K562 (cell line): ENCODE measurements around a stretch of chr13.

GRCh38 chr13:77112781-77113693, 86.1 kb upstream of the FBXL3 start:
- RAMPAGE, long total RNA, result no peak
- RRBS, result no CpG with 5 or more reads among the region's 2 CpGs
PRO-cap:
- standard, result no peak
- CoPRO, capped RNA only, 2 experiments, result no peak in any of the 2 experiments
- CoPRO, capped and uncapped RNA, 2 experiments, result no peak in any of the 2 experiments
- CoPRO, uncapped RNA only, 2 experiments, result no peak in any of the 2 experiments
CAGE:
- cytosol, long polyA plus RNA, result no peak
- long polyA plus RNA, result no peak
- nucleolus, long total RNA, result no peak
- nucleus, long polyA plus RNA, result no peak

- RAMPAGE, long total RNA, result no peak
- RRBS, result no CpG with 5 or more reads among the region's 7 CpGs
PRO-cap:
- standard, result no peak
- CoPRO, capped RNA only, 2 experiments, result no peak in any of the 2 experiments
- CoPRO, capped and uncapped RNA, 2 experiments, result no peak in any of the 2 experiments
- CoPRO, uncapped RNA only, 2 experiments, result no peak in any of the 2 experiments
CAGE:
- cytosol, long polyA plus RNA, result no peak
- long polyA plus RNA, result no peak
- nucleolus, long total RNA, result no peak
- nucleus, long polyA plus RNA, result no peak
These were observed 1.7 kb upstream of the SCEL start for GRCh38 chr13:77533657-77534333.

DNA sequence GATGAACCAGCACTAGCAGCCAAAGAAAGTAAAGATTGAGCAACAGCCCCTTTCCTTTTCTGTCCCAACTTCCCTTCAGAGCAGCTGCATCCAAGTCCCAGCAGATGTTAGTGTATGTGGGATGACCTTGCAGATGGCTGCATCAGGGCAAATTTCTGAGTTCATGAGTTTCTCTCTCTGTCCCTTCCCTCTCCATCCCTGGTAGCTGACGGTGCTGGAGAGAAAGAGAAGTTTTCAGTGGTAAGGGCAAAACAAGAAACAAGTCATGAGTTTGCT, 183.6 kb upstream of the EDNRB start:
- RAMPAGE, long total RNA, result no peak
- RRBS, result no CpG with 5 or more reads among the region's 1 CpG
PRO-cap:
- standard, result no peak
- CoPRO, capped RNA only, 2 experiments, result no peak in any of the 2 experiments
- CoPRO, capped and uncapped RNA, 2 experiments, result no peak in any of the 2 experiments
- CoPRO, uncapped RNA only, 2 experiments, result no peak in any of the 2 experiments
CAGE:
- cytosol, long polyA plus RNA, result no peak
- long polyA plus RNA, result no peak
- nucleolus, long total RNA, result no peak
- nucleus, long polyA plus RNA, result no peak

GRCh38 chr13:78657619-78657993, 1.3 kb downstream of the OBI1 start:
- RAMPAGE, long total RNA, result no peak
- RRBS, result no CpG with 5 or more reads among the region's 3 CpGs
PRO-cap:
- standard, result no peak
- CoPRO, capped RNA only, 2 experiments, result no peak in any of the 2 experiments
- CoPRO, capped and uncapped RNA, 2 experiments, result no peak in any of the 2 experiments
- CoPRO, uncapped RNA only, 2 experiments, result no peak in any of the 2 experiments
CAGE:
- cytosol, long polyA plus RNA, result no peak
- long polyA plus RNA, result no peak
- nucleolus, long total RNA, result no peak
- nucleus, long polyA plus RNA, result no peak

DNA sequence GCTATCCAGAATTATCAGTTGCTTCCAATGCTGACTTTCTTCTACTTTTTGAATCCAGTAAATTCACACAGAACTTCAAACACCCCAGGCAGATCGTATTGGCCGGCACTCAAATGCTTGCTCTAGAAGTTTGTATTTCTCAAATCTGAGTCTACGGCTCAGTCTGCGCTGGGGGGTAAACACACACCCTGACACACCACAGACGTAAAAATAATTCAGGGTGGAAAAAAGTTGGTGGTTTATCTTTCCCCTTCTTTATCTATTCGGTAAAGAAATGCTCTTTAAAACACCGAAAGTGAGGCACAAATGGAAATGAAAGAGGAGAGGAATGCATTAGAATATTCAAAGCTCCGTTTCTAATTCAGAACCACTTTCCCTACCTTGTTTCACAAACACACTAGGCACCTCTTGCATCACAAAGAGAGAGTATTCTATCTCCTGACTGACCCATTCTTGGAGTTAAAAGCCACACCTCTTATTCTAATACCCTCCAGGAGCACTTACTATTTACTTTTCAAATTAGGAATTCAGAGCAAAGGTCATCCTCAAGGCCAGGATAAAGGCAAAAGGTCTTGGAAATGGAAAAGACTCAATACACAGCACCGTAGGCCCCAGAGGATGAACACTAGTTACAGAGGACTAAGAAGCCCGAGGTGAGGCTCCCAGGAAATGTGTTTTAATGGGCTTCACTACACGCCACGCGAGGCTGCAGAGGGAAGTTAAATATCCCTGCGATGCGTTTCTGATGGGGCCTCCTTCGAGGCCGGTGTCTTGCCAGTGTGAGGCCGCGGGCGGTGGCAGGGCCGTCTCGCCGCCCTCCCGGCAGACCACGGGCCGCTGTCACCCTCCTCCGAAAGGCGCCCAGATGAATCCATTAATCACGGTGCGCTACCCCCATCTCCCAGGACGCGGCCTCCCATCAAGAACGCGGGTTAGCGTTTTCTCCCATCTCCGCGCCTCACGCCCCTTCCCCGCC, 673 bp downstream of the OBI1 start:
- RAMPAGE, long total RNA, result no peak
- RRBS, result 2% methylated on average over 9 of the region's 39 CpGs
PRO-cap:
- standard, result no peak
- CoPRO, capped RNA only, 2 experiments, result no peak in any of the 2 experiments
- CoPRO, capped and uncapped RNA, 2 experiments, result no peak in any of the 2 experiments
- CoPRO, uncapped RNA only, 2 experiments, result no peak in any of the 2 experiments
CAGE:
- cytosol, long polyA plus RNA, result no peak
- long polyA plus RNA, result no peak
- nucleolus, long total RNA, result no peak
- nucleus, long polyA plus RNA, result no peak

DNA sequence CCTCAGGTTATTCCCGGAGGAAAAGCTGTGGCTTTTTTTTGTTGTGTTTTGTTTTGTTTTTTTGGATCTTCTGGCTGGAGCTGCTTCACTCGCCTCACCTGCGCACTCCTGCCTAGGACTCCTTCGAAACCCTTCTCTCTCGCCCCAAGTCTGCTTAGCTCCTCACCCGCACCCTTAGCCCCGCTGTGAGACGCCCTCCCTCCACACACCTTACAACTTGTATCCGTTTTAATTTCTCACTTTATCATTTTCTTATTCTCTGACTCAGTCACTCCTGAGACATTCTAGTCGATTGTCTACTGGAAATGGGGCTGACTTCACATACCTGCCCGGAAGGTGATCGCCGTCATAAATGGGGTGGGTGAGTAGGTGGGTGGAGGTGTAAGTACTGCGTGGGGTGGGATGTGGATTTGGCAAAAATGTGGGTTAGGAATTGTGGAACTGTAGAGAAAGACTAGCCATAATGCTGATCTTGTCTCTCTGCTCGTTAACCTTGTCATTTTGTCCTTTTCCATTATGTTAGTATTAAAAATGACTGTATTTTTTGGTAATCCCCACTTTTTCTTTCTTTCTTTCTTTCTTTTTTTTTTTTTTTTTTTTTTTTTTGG, 739 bp downstream of the NDFIP2 start:
- RAMPAGE, long total RNA, result no peak
- RRBS, result 8% methylated on average over 1 of the region's 15 CpGs
PRO-cap:
- standard, result no peak
- CoPRO, capped RNA only, 2 experiments, result no peak in any of the 2 experiments
- CoPRO, capped and uncapped RNA, 2 experiments, result no peak in any of the 2 experiments
- CoPRO, uncapped RNA only, 2 experiments, result no peak in any of the 2 experiments
CAGE:
- cytosol, long polyA plus RNA, result no peak
- long polyA plus RNA, result no peak
- nucleolus, long total RNA, result no peak
- nucleus, long polyA plus RNA, result no peak

DNA sequence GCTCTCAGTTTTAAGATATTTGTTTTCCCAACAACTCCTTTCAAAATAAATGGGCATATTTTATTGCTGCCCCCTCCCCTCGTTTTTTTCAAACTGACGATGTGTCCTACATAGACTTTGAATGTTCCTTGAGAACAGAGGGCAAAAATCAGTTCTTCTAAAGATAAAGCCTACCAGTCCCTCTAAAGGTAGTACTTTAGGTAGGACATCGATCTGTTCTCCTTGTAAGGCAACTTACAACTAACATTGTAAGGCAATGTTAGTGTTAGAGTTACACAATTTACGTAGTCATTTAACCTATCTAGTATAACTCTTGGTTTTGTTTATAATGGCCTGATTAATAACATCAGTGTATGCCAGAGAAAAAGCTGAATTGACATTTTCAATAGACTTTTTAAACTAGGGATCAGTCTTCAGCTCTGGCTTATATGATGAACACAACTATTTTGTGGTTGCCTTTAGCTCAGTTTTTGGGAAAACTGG, 2.1 kb downstream of the NDFIP2 start:
- RAMPAGE, long total RNA, result no peak
- RRBS, result no CpG with 5 or more reads among the region's 4 CpGs
PRO-cap:
- standard, result no peak
- CoPRO, capped RNA only, 2 experiments, result no peak in any of the 2 experiments
- CoPRO, capped and uncapped RNA, 2 experiments, result no peak in any of the 2 experiments
- CoPRO, uncapped RNA only, 2 experiments, result no peak in any of the 2 experiments
CAGE:
- cytosol, long polyA plus RNA, result no peak
- long polyA plus RNA, result no peak
- nucleolus, long total RNA, result no peak
- nucleus, long polyA plus RNA, result no peak

DNA sequence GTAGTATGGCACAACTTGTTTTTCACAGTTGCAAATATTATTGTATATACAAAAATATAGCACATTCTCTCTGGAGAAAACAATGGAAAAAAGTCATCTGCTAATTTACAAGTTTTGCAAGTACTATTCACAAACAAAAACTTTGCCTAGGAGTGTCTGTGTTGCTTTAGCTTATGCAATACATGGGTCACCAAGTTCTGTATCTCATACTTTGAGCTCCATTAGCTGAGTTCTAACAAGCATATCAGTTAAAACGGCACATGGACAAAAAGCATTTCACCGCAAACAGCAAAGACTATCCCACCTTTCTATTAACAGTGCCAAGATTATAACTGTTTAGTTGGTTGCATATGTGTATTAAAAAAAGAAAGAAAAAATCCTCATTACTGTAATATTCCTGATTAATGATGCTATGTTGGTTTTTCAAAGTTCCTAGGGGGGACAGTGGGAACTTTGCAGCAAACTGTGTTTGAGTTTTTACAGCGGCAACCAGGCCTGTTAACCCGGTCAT, 4.5 kb downstream of the SPRY2 start:
- RAMPAGE, long total RNA, result no peak
- RRBS, result no CpG with 5 or more reads among the region's 4 CpGs
PRO-cap:
- standard, result no peak
- CoPRO, capped RNA only, 2 experiments, result no peak in any of the 2 experiments
- CoPRO, capped and uncapped RNA, 2 experiments, result no peak in any of the 2 experiments
- CoPRO, uncapped RNA only, 2 experiments, result no peak in any of the 2 experiments
CAGE:
- cytosol, long polyA plus RNA, result no peak
- long polyA plus RNA, result no peak
- nucleolus, long total RNA, result no peak
- nucleus, long polyA plus RNA, result no peak

DNA sequence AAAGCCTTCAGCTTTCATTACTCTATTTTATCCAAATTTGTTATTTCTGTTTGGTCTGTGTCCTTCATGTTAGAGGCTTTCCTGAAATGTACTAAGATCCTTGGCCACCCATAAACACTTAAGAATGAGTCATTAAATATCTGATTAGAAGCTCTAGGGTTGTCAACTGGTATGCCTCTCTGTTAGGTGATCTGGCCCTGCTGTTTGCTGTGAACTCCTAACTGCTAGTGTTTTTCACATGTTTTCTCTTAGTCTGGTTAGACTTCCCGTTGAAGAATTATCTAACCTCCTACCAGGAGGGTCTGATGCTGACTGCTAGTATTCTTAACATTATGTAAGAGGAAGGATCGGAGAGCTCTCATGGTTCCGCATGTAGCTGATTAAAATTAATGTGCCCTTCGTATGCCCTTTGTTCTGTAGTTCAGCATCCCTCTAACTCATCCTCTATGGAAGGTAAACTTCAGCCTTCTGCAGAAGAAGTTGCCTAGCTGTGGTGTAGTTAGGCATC, 207.0 kb upstream of the SPRY2 start:
- RAMPAGE, long total RNA, result no peak
- RRBS, result no CpG with 5 or more reads among the region's 4 CpGs
PRO-cap:
- standard, result no peak
- CoPRO, capped RNA only, 2 experiments, result no peak in any of the 2 experiments
- CoPRO, capped and uncapped RNA, 2 experiments, result no peak in any of the 2 experiments
- CoPRO, uncapped RNA only, 2 experiments, result no peak in any of the 2 experiments
CAGE:
- cytosol, long polyA plus RNA, result no peak
- long polyA plus RNA, result no peak
- nucleolus, long total RNA, result no peak
- nucleus, long polyA plus RNA, result no peak

GRCh38 chr13:80824241-80824777, 483.4 kb upstream of the SPRY2 start:
- RAMPAGE, long total RNA, result no peak
- RRBS, result no CpG with 5 or more reads among the region's 1 CpG
PRO-cap:
- standard, result no peak
- CoPRO, capped RNA only, 2 experiments, result no peak in any of the 2 experiments
- CoPRO, capped and uncapped RNA, 2 experiments, result no peak in any of the 2 experiments
- CoPRO, uncapped RNA only, 2 experiments, result no peak in any of the 2 experiments
CAGE:
- cytosol, long polyA plus RNA, result no peak
- long polyA plus RNA, result no peak
- nucleolus, long total RNA, result no peak
- nucleus, long polyA plus RNA, result no peak

DNA sequence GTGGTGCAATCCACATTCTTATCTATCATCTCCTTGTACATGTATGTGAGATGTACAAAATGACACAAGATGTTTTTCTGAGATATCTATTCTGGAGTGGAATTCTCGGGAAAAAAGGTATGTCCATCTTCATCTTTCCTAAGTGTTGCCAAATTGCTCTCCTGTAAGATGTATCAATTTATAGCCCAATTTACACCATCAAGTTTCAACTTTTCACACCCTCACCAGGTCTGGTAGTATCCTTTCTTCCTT, 1547.4 kb downstream of the SLITRK1 start:
- RAMPAGE, long total RNA, result no peak
- RRBS, result no CpG with 5 or more reads among the region's 1 CpG
PRO-cap:
- standard, result unidirectional peak, minus-strand start at position 110 of the sequence
- CoPRO, capped RNA only, 2 experiments, result no peak in any of the 2 experiments
- CoPRO, capped and uncapped RNA, 2 experiments, result no peak in any of the 2 experiments
- CoPRO, uncapped RNA only, 2 experiments, result no peak in any of the 2 experiments
CAGE:
- cytosol, long polyA plus RNA, result no peak
- long polyA plus RNA, result no peak
- nucleolus, long total RNA, result no peak
- nucleus, long polyA plus RNA, result no peak

DNA sequence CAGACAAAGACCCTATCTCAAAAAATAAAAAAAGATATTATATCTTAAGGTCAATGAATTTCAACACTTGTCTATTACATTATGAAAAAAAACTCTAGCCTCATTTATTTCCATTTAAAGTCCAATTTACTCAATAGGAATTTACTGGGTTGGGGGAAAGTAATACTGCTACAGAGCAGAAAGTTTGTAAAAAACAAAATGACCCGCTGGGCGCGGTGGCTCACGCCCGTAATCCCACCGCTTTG, 745.8 kb downstream of the SLITRK1 start:
- RAMPAGE, long total RNA, result no peak
- RRBS, result no CpG with 5 or more reads among the region's 6 CpGs
PRO-cap:
- standard, result unidirectional peak, plus-strand start at position 148 of the sequence
- CoPRO, capped RNA only, 2 experiments, result no peak in any of the 2 experiments
- CoPRO, capped and uncapped RNA, 2 experiments, result no peak in any of the 2 experiments
- CoPRO, uncapped RNA only, 2 experiments, result no peak in any of the 2 experiments
CAGE:
- cytosol, long polyA plus RNA, result no peak
- long polyA plus RNA, result no peak
- nucleolus, long total RNA, result no peak
- nucleus, long polyA plus RNA, result no peak

GRCh38 chr13:83554712-83555259, 327.5 kb downstream of the SLITRK1 start:
- RAMPAGE, long total RNA, result no peak
- RRBS, result no CpG with 5 or more reads among the region's 5 CpGs
PRO-cap:
- standard, result no peak
- CoPRO, capped RNA only, 2 experiments, result no peak in any of the 2 experiments
- CoPRO, capped and uncapped RNA, 2 experiments, result no peak in any of the 2 experiments
- CoPRO, uncapped RNA only, 2 experiments, result no peak in any of the 2 experiments
CAGE:
- cytosol, long polyA plus RNA, result no peak
- long polyA plus RNA, result no peak
- nucleolus, long total RNA, result no peak
- nucleus, long polyA plus RNA, result no peak

DNA sequence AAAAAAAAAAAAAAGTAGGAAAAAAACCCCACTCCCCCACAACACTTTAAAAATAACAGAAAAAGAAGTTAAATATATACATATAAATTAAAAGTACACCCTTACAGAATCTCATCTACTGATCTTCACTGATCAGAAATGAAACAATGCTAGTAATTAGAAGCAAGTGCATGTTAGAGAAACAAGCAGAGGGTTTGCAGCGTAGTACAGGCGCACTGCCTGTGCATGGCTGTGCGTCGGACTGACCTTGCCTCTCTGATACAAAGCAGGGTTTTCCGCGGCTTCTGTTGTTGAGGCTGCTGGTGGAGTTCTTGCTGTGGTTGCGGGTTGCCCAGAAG, 547 bp downstream of the SLITRK1 start:
- RAMPAGE, long total RNA, result no peak
- RRBS, result no CpG with 5 or more reads among the region's 7 CpGs
PRO-cap:
- standard, result no peak
- CoPRO, capped RNA only, 2 experiments, result no peak in any of the 2 experiments
- CoPRO, capped and uncapped RNA, 2 experiments, result no peak in any of the 2 experiments
- CoPRO, uncapped RNA only, 2 experiments, result no peak in any of the 2 experiments
CAGE:
- cytosol, long polyA plus RNA, result no peak
- long polyA plus RNA, result no peak
- nucleolus, long total RNA, result no peak
- nucleus, long polyA plus RNA, result no peak

DNA sequence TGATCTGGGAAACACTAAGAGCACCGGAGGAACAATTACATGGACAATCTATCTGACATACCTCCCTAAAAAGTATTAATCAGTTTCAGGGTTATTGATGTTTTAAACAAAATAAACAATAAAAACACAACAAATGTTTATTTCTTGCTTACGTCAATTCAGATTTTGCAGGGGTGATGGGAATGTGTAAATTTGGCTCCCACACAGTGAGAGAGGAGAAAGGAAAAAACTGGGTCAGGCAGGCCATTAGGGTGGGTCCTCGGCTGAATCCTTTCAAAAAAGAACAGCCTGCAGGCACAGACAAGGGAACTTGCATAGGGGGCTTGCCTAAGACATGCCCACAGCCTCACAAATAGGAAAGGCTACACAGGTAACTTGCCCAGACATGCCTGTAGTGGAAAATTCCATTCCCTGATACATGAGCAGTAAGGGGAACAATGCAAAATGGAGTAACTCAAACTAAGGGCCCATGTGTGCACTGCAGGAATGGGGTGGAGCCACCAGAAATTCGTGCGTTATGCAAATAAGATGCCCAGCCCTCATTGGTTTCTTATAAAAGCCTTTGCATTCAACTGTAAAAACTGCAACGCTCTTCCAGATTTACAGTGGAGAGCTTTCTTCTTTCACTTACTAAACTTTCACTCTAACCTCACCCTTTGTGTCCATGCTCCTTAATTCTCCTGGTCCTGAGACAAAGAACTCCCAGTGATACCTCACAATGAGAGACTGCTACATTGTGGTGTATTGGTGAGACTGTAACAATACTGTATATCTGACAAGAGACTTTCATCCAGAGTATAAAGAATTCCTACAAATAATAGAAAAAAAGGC, 59.4 kb upstream of the SLITRK1 start:
- RAMPAGE, long total RNA, result no peak
- RRBS, result no CpG with 5 or more reads among the region's 6 CpGs
PRO-cap:
- standard, result no peak
- CoPRO, capped RNA only, 2 experiments, result no peak in any of the 2 experiments
- CoPRO, capped and uncapped RNA, 2 experiments, result no peak in any of the 2 experiments
- CoPRO, uncapped RNA only, 2 experiments, result no peak in any of the 2 experiments
CAGE:
- cytosol, long polyA plus RNA, result no peak
- long polyA plus RNA, result no peak
- nucleolus, long total RNA, result no peak
- nucleus, long polyA plus RNA, result no peak

DNA sequence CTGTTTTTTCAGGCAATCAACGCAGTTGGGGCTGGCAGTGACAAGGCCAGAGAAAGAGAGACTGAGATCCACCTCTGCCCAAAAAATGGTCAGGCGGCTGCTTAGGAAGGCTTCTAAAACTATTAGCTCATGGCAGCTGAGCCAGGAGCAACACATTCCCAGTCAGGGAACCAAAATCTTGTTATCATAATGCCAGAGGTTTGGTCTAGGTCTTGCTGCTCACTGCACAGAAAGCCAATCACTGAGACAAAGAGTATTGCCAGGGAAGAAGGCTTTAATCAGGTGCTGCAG, 854.6 kb downstream of the SLITRK6 start:
- RAMPAGE, long total RNA, result no peak
- RRBS, result no CpG with 5 or more reads among the region's 2 CpGs
PRO-cap:
- standard, result no peak
- CoPRO, capped RNA only, 2 experiments, result no peak in any of the 2 experiments
- CoPRO, capped and uncapped RNA, 2 experiments, result no peak in any of the 2 experiments
- CoPRO, uncapped RNA only, 2 experiments, result no peak in any of the 2 experiments
CAGE:
- cytosol, long polyA plus RNA, result no peak
- long polyA plus RNA, result no peak
- nucleolus, long total RNA, result no peak
- nucleus, long polyA plus RNA, result no peak

- RAMPAGE, long total RNA, result no peak
- RRBS, result 6% methylated on average over 8 of the region's 52 CpGs
PRO-cap:
- standard, result no peak
- CoPRO, capped RNA only, 2 experiments, result no peak in any of the 2 experiments
- CoPRO, capped and uncapped RNA, 2 experiments, result no peak in any of the 2 experiments
- CoPRO, uncapped RNA only, 2 experiments, result no peak in any of the 2 experiments
CAGE:
- cytosol, long polyA plus RNA, result no peak
- long polyA plus RNA, result no peak
- nucleolus, long total RNA, result no peak
- nucleus, long polyA plus RNA, result no peak
These were observed 879.1 kb upstream of the SLITRK5 start for GRCh38 chr13:86792032-86792608.

GRCh38 chr13:86986377-86986823, 684.8 kb upstream of the SLITRK5 start:
- RAMPAGE, long total RNA, result no peak
- RRBS, result no CpG with 5 or more reads among the region's 4 CpGs
PRO-cap:
- standard, result no peak
- CoPRO, capped RNA only, 2 experiments, result no peak in any of the 2 experiments
- CoPRO, capped and uncapped RNA, 2 experiments, result no peak in any of the 2 experiments
- CoPRO, uncapped RNA only, 2 experiments, result no peak in any of the 2 experiments
CAGE:
- cytosol, long polyA plus RNA, result no peak
- long polyA plus RNA, result no peak
- nucleolus, long total RNA, result no peak
- nucleus, long polyA plus RNA, result no peak

- RAMPAGE, long total RNA, result no peak
- RRBS, result 2% methylated on average over 47 of the region's 126 CpGs
PRO-cap:
- standard, result bidirectional peak, plus-strand start at chr13:91348807, minus-strand start at chr13:91349009
- CoPRO, capped RNA only, 2 experiments, result peak in 2 of 2 experiments; most common plus-strand start chr13:91348673 (in 2); most common minus-strand start chr13:91349022 (in 2)
- CoPRO, capped and uncapped RNA, 2 experiments, result peak in 2 of 2 experiments; most common plus-strand start chr13:91349123 (in 2); most common minus-strand start chr13:91348778 (in 2)
- CoPRO, uncapped RNA only, 2 experiments, result peak in 2 of 2 experiments; most common plus-strand start chr13:91348942 (in 2); most common minus-strand start chr13:91348778 (in 2)
CAGE:
- cytosol, long polyA plus RNA, result no peak
- long polyA plus RNA, result start-site peak on the plus strand at chr13:91349086-91349156, 77 and 67 reads in 2 replicates
- nucleolus, long total RNA, result no peak
- nucleus, long polyA plus RNA, result start-site peak on the plus strand at chr13:91348992-91349157, 307 and 353 reads in 2 replicates
These were observed 49.8 kb upstream of the GPC5 start for GRCh38 chr13:91348344-91349236.